A172 (cell line): ENCODE data around the genes C9orf152 and PTGR1.

DNA sequence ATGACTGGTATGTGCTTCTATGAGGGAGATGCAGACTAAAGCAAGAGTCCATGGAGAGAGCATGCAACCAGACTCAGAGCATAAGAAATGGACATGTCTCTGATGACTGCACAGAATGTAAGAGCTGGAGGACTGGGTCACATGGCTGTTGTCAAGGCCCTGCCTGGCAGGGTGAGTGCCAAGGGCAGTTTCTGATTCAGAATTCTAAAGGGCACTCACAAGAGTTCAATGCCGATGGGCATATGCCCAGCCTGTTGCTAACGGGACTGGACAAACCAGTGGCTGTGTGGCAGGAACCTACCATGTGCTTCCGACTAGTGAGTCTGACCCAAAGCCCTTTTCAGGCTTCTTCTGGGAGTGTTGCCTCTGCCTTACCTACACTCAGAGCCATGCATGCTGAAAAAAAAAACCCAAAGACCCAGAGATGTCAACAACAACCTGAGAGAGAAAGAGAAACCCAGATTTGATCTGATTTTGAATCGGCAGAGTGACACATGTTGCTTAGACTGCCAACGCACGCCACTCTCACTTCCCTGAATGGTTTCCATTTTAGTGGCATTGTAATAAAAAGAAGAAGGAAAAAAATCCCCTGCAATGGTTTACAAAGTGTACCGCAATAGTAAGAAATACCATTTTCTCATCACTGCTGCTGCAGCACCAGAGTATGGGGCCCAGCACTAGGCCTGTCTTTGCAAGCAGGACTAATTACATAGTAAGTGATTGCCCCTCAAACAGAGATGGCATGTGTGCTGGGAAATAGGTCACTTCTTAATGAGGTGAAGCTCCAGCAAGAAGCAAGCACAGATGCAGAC lies 194.3 kb downstream of the PALM2AKAP2 start:
- RAMPAGE, long total RNA = no peak

- RAMPAGE, long total RNA = start-site peak on the plus strand at chr9:110048688-110048718, 195 and 514 reads in 2 replicates
These were observed 159.8 kb downstream of the C9orf152 start for GRCh38 chr9:110047816-110048870.

GRCh38 chr9:110069432-110070345 lies 138.3 kb downstream of the C9orf152 start:
- RAMPAGE, long total RNA = no peak

DNA sequence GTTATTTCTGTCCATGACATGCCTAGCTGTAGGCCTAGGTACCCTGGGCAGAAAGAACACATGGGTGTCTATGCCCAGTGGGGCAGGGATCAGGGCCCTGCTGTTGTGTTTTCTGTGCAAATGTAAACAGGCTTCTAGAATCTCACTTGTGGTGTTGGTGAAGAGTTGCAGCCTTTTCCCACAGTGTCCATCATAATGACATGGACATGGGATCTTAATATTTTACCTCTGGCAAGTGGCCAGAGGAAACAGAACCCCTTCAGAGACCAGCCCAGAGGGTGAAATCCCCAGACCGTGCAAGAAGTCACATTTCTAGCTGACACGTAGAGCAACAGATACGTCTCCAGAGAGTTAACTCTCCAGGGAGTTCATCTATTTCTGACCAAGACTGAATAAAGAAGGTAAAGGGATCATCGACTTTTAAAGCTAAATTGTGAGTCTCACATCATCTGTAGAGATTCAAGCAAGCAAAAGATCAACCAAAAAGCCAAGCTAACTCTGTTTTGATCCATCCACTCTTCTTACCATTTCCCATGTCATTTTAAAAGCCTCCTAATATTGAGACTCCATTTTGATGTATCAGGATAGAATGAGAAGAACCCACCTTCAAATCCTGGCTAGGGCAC lies 79.0 kb downstream of the C9orf152 start:
- RAMPAGE, long total RNA = no peak

- RAMPAGE, long total RNA = no peak
These were observed at the start of gene C9orf152 for GRCh38 chr9:110207966-110208549. Gene C9orf152 (minus strand): TSS chr9:110208159.

DNA sequence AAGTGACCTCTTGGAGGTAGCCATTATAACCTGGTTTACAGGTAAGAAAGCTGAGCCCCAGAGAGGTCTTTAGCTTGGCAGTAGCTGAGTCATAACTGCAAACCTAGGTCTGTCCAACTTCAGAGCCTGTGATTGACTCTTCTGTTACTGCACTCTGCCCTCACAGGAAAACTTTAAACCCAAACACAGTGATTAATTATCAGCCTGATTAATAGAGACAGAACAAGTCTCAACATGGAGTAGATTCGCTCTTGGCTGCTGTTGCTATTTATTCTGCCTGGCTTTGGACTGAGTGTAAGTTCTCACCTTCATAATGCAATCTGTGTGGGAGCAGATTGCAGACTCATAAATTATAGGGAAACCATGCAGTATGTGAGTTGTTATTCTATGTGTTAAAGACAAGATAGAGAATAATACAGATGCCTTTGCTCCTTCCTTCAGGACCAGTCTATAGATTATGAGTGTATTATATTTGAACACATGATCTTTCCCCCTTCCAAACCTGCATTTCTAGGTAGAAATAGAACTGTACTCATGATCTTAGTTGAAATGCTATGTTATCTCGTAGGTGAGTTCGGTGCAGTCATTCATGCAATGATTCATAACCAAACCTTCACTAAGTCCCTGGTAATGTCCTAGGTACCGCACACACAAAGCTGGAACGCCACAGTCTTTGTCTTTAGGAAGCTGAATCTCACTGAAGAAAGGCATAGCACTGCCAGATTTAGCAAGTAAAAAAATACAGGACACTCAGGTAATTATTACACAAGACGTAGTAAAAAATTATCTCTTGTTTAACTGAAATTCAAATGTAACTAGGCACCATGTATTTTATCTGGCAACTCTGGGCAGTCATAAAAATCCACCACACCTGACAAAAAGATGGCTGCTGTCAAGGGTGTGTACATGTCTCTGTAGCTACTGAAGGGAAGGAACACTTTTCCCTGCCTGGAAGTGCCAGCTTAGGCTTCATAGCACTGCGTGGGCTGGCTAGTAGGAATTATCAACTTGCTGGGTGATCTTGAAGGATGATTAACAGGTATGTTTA lies 27.8 kb upstream of the TXN start:
- RAMPAGE, long total RNA = no peak

- RAMPAGE, long total RNA = no peak
These were observed 18.3 kb upstream of the MUSK start for GRCh38 chr9:110650214-110650754.

DNA sequence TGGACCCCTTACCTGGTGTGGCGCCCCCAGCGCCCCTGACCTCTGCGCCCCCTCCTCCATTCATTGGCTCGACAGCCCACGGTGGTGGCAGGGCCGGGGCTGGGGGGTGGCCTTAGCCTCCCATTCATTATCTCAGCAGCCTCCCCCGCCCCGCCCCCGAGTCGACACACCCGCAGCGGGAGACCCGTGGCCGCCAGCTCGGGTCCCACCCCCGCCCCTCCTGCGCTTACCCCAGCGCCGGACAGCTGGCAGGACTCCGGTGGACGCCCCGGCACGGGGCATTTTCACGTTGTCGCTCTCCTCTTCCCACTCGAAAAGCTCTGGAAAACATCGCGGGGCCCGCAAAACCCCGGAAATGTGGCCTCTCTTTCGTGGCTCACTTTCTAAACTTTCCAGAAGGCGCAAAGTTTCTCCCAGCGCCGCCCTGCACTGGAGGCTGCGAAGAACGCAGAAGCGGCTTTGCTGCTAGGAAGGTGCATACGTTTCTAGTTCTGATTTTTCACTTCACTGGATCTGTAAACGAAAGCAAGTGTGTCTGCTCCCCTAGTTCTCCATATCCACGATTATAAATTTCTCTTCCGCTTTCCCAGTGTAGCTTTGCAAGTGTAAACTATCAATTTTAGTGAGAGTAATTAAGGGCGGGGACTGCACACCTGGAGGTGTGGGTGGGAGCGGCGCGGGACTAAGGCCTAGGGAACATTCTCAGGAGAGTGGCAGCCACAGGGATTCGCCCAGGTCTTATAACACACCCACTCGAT lies 549 bp upstream of the LPAR1 start:
- RAMPAGE, long total RNA = no peak

GRCh38 chr9:111421539-111422672 lies 62.3 kb downstream of the ECPAS start:
- RAMPAGE, long total RNA = no peak

- RAMPAGE, long total RNA = no peak
These were observed 737 bp downstream of the ZNF483 start for GRCh38 chr9:111525823-111526008.

GRCh38 chr9:111598975-111600104 lies at the start of gene PTGR1:
Gene PTGR1 (minus strand): TSS chr9:111599647.
- RAMPAGE, long total RNA = start-site peak on the minus strand at chr9:111599391-111599434, 30 and 26 reads in 2 replicates

DNA sequence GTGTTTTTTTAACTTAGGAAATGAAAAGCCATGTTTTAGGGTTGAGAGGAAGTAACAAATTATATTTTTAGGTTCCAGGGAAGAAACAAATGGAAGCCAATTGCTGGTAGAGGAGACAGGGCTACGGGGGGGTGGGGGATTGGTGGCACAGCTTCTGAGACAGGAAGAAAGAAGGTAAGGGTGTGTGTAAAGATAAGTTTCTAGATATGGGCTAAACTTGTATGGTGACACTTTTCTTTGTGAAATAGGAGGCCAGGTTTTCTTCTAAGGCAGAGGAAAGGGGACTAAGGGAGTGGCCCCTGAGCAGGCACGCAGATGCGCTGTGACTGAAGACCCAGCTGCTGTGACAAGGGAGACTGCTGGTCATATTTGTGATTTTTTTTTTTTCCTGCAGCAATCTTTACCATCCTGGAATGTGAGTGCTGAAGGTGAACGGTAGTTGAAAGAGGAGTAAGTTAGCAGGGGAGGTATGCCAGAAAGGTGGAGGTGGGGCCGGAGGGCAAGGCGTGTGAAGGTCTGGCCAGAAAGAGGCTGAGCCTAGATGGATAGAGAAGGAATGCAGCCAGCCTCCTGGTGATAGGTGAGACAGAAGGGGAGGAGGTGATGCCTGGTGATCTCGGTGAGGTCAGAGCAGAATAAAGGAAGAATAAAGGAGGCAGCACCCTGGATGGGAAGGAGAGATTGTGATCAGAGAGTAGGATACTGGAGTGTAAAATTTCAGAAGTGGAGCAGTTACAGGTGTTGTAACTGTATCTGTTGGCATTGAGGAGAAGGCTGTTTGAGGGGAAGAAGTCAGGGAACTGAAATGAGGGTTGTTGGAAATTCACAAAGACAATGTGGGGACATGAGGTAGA lies 1.7 kb downstream of the GNG10 start:
- RAMPAGE, long total RNA = no peak

GRCh38 chr9:111899971-111900418 lies 3.4 kb downstream of the UGCG start:
- RAMPAGE, long total RNA = no peak

DNA sequence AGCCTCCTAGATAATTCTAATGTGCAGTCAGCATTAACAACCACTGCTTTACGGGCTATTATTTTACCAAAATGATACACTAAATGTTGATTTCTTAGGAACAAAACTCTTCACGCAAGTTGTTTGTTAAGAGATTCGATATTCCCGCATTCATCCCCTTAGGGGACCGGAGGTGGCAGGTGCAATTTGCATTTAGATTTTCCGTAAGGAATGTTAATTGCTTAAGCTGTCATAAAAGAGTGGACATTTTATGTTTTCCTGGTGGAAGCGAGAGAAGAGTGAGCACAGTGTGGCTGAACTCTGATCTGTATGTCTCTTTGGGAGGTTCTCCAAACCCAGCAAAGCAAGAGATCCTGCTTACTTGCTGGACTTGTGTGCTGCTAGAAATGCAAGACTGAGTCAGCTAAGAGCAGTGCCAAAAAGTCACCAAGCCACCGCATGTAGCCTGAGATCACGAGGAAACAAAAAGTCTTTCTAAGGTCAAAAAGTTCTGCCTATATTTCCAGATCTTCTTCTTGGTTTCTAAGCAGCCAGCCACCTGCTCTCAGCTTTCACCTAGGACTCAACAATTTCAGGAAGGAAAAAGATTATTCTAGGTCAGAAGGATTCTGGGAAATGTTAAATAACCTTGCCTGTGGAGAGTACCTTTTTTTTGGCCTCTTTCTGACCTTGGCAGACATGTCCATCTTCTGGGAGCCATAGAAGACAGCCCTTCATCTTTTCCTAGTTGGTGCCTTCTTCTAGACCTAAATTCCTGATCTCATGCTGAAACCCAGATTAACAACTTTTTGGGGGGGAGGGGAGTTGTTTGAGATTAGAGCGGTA lies 77.8 kb downstream of the UGCG start:
- RAMPAGE, long total RNA = no peak

GRCh38 chr9:111994603-111995401 lies 98.2 kb downstream of the UGCG start:
- RAMPAGE, long total RNA = no peak

DNA sequence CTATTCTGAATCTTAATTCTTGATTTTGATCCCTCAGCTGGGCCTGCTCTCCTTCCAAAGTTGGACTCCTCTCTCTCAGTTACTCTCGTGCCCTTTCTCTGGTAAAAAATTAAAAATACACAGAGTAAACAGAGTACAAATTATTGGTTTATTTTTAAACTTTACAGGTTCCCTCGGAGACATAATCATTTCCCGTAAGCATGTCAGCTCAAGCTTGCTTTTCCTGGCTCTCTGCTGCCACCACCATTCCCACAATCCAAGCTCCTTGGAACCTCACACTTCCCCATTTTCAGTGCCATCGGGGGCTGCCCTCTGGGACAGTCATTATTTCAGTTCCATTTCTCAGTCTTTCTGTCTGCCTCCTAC lies 125.5 kb downstream of the UGCG start:
- RAMPAGE, long total RNA = no peak

GRCh38 chr9:112040656-112041550 lies 134.2 kb downstream of the SUSD1 start:
- RAMPAGE, long total RNA = no peak

- RAMPAGE, long total RNA = no peak
These were observed 96.8 kb downstream of the SUSD1 start for GRCh38 chr9:112078209-112078807.

GRCh38 chr9:112128625-112128957 lies 46.5 kb downstream of the SUSD1 start:
- RAMPAGE, long total RNA = no peak

GRCh38 chr9:112174422-112174954 lies 609 bp downstream of the SUSD1 start:
- RAMPAGE, long total RNA = no peak